Omental fat pad (tissue), 4 donors: Measurements from ENCODE around the genes TMEM59L, COPE, SLC25A42, NDUFA13 and LPAR2.

DNA sequence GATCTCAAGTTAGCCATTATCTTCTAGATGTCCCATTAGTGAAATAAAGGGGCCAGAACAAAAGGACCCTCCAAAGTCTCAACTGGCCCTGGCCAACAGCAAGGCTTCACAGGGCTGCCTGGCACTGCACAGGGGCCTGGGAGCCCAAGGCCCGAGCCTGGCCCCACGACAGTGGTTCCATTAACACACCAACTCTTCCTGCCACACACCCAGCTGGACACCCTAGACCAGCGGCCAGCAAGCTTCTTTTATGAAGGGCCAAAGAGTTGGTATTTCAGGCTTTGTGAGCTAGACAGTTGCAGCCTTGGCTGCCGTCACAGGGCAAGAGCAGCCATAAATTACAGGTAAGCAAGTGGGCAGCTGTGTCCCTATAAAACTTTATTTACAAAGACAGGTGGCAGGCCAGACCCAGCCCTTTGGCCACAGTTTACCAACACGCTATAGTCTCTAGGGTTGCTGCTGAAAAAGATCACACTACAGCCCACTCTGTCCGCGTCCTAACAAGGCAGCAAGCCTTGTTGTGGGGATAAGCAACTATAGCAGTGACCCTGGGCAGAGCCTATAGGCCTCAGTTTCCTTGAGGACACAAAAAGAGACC, 13.3 kb downstream of the ELL start:
- PRO-cap, result no peak
- RAMPAGE, long total RNA, 4 experiments, result no peak in any of the 4 experiments

- PRO-cap, result no peak
- RAMPAGE, long total RNA, 4 experiments, result no peak in any of the 4 experiments
Observed at GRCh38 chr19:18594277-18594873, 5.8 kb downstream of the REX1BD start.

GRCh38 chr19:18612463-18613340, at the start of gene TMEM59L:
TSS of gene TMEM59L (plus strand) at chr19:18612870.
- PRO-cap, result no peak
- RAMPAGE, long total RNA, 4 experiments, result no peak in any of the 4 experiments

- PRO-cap, result no peak
- RAMPAGE, long total RNA, 4 experiments, result no peak in any of the 4 experiments
Observed at GRCh38 chr19:18668956-18669685, 14.4 kb upstream of the CRTC1 start.

- PRO-cap, result no peak
- RAMPAGE, long total RNA, 4 experiments, result no peak in any of the 4 experiments
Observed at GRCh38 chr19:18691285-18691782, 7.9 kb downstream of the CRTC1 start.

DNA sequence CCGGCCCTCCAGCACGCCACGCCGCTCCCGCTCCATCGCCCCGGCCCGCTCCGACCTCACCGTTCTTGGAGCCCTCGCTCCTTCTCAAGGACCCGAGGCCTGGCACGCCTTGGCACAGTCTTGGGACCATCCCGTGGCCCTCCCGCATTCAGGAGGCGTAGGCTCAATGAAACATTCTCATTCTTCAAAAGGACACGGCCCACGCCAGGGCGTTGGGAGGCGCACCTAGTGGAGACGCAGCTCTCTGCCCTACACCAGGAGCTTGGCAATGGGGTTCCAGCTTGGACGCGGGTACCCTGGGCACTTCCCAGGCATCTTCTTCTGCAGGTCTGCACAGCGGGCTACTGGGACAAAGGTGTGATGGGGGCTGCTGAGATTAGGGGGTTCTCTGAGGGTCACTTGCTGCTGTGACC, 549 bp upstream of the CERS1 start:
- PRO-cap, result no peak
- RAMPAGE, long total RNA, 4 experiments, result no peak in any of the 4 experiments

DNA sequence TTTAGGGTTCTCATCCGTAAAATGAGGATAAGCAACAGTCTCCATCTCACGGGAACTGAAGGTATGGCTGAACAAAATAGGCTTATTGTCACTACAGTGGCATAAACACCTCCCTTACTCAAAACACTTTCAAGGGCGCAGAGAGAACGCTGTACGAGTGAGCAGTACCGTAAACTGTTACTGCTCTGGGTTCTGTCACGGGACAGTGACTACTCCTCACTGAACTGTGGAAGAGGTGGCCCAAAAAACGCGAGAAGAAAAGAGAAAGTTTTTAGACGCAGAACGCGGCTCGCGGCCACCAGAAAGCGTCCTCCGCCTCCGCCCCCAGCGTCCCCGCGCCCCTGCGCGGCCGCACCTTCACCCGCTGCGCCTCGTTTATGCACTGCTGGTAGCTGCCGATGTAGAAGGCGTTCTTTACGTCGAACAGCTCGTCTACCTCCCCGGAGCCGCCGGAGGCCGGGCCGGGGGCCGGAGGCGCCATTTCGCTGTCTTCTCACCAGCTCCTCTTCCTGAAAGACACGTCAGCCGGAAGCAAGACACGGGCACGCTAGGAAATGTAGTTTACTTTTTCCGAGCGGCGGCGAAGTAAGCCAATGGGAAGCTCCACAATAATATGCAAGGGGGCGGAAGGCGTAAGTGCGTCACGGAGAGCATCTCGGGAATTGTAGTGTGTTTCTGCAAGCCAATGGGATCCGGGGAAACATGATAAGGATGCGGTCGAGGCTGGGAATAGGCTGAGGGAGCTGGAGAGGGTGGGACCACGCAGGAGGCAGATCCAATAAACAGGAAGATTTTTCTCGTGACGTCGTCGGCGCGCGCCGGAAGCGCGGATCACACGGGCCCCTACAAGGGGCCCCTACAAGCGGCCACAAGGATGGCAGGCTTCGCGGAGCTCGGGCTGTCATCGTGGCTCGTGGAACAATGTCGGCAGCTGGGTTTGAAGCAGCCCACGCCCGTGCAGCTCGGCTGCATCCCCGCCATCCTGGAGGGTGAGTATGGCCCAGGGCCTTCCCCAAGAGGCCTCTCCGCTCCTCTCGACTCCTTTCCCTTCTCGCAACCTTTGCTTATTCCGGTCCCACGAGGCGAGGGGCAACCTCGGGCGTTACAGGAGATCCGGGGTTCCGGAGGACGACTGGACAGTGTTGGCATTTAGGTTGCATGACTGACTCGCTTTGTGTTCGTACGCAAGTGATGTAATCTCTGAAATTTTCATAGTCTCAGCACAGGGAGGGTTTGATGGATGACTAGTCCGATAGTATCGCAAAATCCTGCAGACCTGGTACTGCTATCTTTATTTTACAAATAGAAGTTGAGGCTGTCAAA, at the start of gene COPE:
COPE (minus strand) TSS at position 520 of the 1,323 bp plus-strand sequence.
- PRO-cap, result unidirectional peak, minus-strand start at position 518 of the sequence
- RAMPAGE, long total RNA, 4 experiments, result start-site peak on the plus strand in 1 of 4 experiments, centred at position 841 of the sequence, 205 reads per replicate; start-site peak on the minus strand in 4 of 4 experiments, centred at positions 498 to 504 of the sequence, 88 to 500 reads per replicate

GRCh38 chr19:19063315-19064490, at the start of gene SLC25A42:
TSS of gene SLC25A42 (plus strand) at chr19:19063994.
- PRO-cap, result no peak
- RAMPAGE, long total RNA, 4 experiments, result no peak in any of the 4 experiments

DNA sequence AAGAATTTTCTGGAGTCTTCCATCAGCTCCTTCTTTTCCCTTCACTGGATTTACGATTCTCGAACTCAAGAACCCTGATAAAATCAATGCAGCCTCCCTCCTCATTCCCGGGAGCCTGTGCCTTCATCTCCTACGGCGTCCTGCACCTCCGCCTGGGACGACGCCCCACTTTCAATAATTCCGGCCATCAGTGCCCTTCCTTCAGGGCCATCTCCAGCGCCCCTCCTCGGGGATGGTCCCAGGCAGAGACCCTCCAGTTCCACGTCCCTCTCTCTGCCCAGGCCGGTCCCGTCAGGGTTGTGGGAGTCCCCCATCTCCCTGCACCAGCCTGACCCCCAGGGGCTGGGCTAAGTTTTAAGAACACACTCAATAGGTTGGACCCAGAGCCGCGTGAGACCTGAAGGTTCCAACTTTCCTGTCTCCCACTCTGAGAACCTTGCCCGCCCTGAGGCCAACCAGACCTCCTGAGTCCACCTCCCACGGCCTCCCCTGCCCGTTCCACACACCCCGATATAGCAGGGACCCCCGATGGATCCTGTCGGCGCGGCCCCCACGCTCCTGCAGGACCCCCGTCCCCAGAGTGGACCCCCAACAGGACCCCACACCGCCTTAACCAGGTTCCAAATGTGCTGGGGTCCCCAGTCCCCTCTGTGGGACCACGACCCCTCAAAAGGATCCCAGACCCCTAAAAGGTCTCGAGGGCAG, 649 bp downstream of the TMEM161A start:
- PRO-cap, result no peak
- RAMPAGE, long total RNA, 4 experiments, result no peak in any of the 4 experiments

- PRO-cap, result no peak
- RAMPAGE, long total RNA, 4 experiments, result no peak in any of the 4 experiments
Observed at GRCh38 chr19:19464404-19464770, 51.0 kb downstream of the TSSK6 start.

GRCh38 chr19:19498196-19499195, 16.9 kb downstream of the TSSK6 start:
- PRO-cap, result no peak
- RAMPAGE, long total RNA, 4 experiments, result no peak in any of the 4 experiments

GRCh38 chr19:19507601-19508711, 7.4 kb downstream of the TSSK6 start:
- PRO-cap, result no peak
- RAMPAGE, long total RNA, 4 experiments, result no peak in any of the 4 experiments

GRCh38 chr19:19515858-19516588, at the start of gene NDUFA13:
TSS of gene NDUFA13 (plus strand) at chr19:19516225.
- PRO-cap, result bidirectional peak, plus-strand start at chr19:19516228, minus-strand start at chr19:19516166
- RAMPAGE, long total RNA, 4 experiments, result start-site peak on the plus strand in 4 of 4 experiments, at chr19:19516223-19516235 at its widest, 92 to 683 reads per replicate; start-site peak on the minus strand in 1 of 4 experiments, at chr19:19516108-19516169 at its widest, 8 reads per replicate

DNA sequence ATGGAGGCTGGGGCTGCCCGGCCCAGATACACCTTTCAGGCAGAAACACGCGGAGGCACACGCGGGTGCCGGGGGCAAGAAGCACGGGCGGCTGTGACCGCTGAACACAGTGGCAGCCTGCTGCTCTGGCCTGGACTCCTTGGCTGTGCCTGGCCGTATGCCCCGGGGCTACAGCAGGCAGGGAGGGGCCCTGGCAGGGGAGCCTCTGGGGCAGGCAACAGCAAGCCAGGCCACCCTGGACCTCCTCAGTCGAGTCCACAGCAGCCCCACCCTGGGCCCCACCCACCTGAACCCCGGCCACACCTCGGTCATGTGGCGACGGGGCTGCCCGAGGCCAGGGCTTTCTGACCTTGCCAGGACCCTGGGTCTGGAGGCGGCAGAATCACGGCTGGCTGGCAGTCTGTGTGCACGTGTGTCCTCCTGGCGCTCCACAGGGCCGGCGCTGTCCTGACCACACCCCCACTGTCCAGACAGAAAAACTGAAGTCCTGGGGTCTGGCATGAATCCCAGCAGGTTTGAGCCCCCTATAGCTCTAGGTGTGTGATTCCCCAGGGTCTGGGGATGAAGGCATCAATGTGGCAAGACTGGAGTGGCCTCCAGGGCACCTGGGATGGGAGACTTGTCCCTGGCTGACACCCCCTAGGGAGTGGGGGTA, 8.8 kb downstream of the CILP2 start:
- PRO-cap, result no peak
- RAMPAGE, long total RNA, 4 experiments, result no peak in any of the 4 experiments

- PRO-cap, result no peak
- RAMPAGE, long total RNA, 4 experiments, result start-site peak on the minus strand in 2 of 4 experiments, at chr19:19628142-19628429 at its widest, 7 to 16 reads per replicate
Observed at GRCh38 chr19:19628041-19628799, at the start of gene LPAR2. TSS of gene LPAR2 (minus strand) at chr19:19628220.

- PRO-cap, result no peak
- RAMPAGE, long total RNA, 4 experiments, result no peak in any of the 4 experiments
Observed at GRCh38 chr19:19635222-19635546, 7.2 kb upstream of the LPAR2 start.

DNA sequence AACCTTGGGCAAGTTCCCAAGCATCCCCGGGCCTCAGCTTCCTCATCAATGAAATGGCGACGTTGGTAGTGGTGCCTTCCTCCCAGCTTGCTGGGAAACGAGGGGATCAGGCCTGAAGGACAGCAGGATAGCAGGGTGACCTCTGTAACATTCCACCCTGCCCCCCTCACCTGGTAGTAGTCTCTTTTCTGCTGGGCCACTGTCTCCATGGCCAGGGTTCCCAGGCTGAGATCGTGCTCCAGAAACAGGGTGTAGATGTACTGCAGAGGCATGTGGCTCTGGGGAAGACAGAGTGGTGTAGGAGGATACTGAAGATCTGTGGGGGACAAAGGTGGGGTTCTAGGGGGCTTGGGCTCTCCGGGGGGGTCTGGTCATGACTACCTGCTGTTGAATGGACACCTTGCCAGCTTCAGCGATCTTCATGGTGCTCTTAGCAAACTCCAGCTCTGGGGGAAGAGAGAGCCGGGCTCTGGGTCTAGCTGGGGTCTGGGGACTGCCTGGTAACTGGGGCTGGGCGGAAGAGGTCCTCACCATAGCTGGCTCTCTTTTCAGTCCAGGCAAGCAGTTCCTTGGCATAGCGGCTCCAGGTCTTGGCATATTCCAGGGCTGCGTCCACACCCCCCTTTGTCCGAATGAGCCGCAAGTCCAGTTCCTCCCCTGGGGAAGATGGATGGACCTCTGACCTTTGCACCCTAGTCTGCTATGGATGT, 3.4 kb downstream of the GMIP start:
- PRO-cap, result no peak
- RAMPAGE, long total RNA, 4 experiments, result no peak in any of the 4 experiments

- PRO-cap, result no peak
- RAMPAGE, long total RNA, 4 experiments, result no peak in any of the 4 experiments
Observed at GRCh38 chr19:19644987-19646042, 1.9 kb upstream of the GMIP start.

DNA sequence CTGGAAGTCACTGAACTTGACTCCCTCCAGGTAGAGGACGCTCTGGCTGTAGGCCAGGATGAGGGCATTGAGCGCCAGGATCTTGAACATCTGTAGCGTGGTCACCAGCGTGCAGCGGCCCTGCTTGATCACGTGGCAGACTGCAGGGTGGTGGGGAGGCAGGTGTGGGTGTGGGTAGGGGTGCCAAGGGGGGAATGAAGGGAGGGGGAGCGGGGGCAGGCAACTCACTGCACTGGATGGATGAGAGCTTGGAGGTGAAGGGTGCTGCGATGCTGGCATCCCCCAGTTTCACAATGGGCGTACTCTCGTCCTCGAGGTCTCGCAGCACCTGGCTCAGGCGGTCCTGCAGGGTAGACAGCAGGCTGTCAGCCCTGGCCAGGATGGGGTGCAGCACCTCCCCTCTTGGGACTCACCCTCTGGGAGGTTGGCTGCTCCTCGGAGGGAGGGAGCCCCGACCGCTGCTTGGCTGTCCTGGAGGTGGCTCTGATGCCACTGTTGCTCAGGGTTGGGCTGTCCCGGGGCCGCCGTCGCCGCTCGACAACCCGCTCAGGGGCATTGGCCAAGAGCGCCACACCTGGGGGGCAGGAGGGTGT, 3.8 kb upstream of the GMIP start:
- PRO-cap, result no peak
- RAMPAGE, long total RNA, 4 experiments, result no peak in any of the 4 experiments

DNA sequence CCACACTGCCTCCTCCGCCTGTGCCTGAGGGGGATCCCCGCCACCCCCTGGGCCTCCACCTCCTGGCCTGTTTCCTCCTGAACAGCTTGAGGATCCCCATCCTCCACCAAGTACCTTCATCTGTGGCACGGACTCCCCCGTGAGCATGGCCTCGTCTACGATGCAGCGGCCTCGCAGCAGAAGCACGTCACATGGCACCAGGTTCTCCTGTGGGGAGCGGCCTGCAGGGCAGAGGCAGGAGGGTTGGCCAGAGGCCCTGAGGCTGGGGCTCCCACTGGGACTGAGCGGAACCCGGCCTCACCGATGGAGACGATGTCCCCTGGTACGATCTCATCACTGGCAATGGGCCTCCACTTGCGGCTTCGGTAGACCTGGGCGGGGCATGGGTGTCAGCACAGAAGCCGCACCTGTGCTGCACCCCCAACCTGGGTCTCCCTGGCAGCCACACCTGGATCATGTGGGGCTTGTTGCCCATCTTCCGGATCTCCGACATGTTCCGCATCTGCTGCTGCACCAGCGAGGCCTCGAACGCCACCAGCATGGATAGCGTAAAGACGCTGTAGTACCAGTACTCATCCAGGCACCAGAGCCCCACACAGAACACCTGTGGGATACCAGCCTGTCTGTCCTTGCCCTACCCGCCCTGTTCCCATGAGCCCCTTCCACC, 6.8 kb downstream of the ATP13A1 start:
- PRO-cap, result no peak
- RAMPAGE, long total RNA, 4 experiments, result no peak in any of the 4 experiments